Heart (tissue), 3 donors: Measurements from ENCODE around the genes OXSR1, SLC22A13 and ENTPD3.

- RAMPAGE, long total RNA, 2 experiments = no peak in any of the 2 experiments
Observed at GRCh38 chr3:37964266-37965255, 26.0 kb upstream of the VILL start.

- RAMPAGE, long total RNA, 2 experiments = no peak in any of the 2 experiments
Observed at GRCh38 chr3:38039848-38040499, 966 bp downstream of the DLEC1 start.

- RAMPAGE, long total RNA, 2 experiments = no peak in any of the 2 experiments
Observed at GRCh38 chr3:38141007-38142431, 3.1 kb downstream of the MYD88 start.

GRCh38 chr3:38165331-38166301 is at the start of gene OXSR1:
OXSR1 (plus strand) TSS chr3:38165537.
- RAMPAGE, long total RNA, 2 experiments = no peak in any of the 2 experiments

GRCh38 chr3:38265364-38266042 is at the start of gene SLC22A13:
SLC22A13 (plus strand) TSS chr3:38265812.
- RAMPAGE, long total RNA, 2 experiments = no peak in any of the 2 experiments

GRCh38 chr3:38406605-38407067 is 47.1 kb upstream of the ACVR2B start:
- RAMPAGE, long total RNA, 2 experiments = no peak in any of the 2 experiments

- RAMPAGE, long total RNA, 2 experiments = no peak in any of the 2 experiments
Observed at GRCh38 chr3:38455490-38455852, 1.8 kb downstream of the ACVR2B start.

DNA sequence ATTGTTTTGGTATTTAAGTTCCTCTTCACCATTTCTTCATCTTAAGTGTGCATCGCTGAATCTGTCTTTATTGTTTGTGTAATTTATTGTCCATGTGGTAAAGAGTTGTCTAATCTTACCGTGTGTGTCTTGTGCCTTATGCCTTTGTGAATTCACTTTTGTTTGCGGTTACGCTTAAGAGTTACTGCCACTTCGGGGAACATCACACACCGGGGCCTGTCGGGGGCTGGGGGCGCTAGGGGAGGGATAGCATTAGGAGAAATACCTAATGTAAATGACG is 773 bp downstream of the WDR48 start:
- RAMPAGE, long total RNA, 2 experiments = no peak in any of the 2 experiments

DNA sequence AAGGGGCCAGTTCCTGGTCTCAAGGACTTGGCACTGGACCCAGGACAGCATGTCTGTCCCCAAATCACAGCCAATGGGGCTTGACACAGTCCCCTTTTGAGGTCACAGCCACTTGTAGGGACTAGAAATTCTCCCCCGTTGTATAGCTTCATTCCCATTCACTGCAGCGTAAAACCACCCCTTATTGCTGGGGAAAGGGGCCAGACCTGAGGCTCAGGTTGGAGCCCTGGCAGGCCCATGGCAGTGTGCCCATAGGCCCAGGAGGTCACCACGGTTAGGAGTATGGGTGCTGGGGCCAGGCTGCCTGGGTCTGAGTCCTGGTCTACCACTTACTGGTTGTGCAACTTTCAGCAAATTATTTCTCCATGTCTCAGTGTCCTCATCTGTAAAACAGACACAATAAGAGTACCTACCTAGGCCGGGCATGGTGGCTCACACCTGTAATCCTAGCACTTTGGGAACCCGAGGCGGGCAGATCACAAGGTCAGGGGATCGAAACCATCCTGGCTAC is 18.0 kb downstream of the CSRNP1 start:
- RAMPAGE, long total RNA, 2 experiments = no peak in any of the 2 experiments

- RAMPAGE, long total RNA, 2 experiments = no peak in any of the 2 experiments
Observed at GRCh38 chr3:39191815-39192275, 550 bp downstream of the XIRP1 start.

DNA sequence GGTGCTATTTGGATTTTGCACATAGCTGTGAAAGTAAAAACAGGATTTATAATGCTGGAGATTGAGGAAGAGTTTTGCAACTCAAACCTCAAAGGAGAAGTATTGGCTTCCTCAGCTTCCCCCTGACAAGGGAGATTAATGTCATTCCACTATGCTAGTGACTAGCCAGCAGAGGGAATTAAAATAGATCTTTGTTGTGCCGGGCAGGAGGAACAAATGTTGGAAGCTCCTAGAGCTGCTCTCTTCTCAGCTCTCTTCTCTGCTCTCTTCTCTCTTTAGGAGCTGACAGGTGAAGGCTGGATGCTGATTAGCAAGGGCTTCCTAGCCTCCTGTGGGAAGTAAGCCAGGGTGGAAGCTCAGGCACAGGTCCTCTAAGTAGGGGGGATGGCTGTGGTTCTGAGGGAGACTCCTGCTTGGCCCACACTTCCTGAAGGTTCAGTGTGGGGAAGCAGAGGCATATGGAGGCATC is 29.6 kb downstream of the CX3CR1 start:
- RAMPAGE, long total RNA, 2 experiments = no peak in any of the 2 experiments

DNA sequence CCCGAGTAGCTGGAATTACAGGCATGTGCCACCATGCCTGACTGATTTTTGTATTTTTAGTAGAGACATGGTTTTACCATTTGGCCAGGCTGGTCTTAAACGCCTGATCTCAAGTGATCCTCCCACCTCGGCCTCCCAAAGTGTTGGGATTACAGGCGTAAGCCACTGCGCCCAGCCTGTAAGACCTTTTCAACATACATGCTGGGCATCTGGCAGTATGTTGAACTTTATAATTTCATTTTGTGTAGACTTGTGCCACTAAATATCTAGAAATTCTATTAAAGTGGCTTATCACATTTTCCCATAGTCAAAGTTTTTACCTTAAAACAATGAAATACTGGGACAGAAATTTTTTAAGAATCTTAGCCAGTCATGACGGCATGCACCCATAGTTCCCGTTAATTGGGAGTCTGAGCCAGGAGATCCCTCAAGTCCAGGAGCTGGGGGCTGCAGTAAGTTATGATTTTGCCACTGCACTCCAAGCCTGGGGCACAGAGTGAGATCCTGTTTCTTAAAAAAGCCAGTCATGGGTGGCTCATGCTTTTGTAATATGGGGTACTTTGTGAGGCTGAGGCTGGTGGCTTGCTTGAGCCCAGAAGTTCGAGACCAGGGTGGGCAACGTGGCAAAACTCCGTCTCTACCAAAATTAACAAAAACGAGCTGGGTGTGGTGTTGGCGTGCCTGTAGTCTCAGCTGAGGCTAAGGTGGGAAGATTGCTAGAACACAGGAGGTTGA is 3.0 kb downstream of the RPSA start:
- RAMPAGE, long total RNA, 2 experiments = no peak in any of the 2 experiments

DNA sequence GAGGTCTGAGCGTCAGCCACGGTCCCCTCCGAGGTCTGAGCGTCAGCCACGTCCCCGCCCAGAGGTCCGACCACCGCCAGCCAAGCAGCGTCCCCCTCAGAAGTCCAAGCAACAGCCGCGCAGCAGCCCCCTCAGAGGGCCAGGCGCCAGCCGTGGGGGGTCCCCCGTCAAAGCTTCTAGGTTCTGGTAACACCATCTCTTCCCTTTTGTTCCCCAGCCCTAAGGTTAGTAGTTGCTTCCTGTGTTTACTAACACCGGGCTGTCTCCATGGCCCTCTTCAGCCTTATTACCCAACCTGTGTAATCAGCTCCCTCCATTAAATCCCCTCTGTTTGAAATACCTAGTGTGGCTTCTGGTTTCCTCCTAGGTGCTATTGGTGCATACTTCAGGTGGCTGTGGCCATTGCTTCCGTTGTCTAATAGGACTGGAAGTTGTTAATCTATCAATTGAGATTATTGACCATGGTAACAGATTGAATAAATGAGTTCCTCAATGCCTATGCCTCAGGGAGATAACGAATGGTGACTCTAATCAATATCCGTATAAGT is 35.3 kb downstream of the MOBP start:
- RAMPAGE, long total RNA, 2 experiments = no peak in any of the 2 experiments

- RAMPAGE, long total RNA, 2 experiments = no peak in any of the 2 experiments
Observed at GRCh38 chr3:39808550-39808986, 841 bp upstream of the MYRIP start.

DNA sequence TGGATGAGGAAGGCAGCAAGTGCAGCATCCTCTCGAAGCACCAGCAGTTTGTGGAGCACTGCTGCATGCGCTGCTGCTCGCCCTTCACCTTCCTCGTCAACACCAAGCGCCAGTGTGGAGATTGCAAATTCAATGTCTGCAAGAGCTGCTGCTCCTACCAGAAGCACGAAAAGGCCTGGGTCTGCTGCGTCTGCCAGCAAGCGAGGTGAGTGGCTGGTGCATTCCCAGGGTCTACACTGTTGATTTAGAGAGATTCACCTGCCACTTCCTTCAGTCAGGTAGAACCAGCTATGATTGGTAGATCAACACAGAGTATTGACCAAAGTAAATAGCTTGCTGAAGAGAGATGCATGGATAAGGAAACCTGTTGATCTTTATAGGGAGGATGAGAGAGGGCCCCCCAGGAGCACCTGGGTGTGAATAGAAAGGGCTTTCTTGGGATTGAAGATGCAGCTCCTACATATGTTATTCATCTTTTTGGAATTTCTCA is 234.7 kb downstream of the MYRIP start:
- RAMPAGE, long total RNA, 2 experiments = no peak in any of the 2 experiments

DNA sequence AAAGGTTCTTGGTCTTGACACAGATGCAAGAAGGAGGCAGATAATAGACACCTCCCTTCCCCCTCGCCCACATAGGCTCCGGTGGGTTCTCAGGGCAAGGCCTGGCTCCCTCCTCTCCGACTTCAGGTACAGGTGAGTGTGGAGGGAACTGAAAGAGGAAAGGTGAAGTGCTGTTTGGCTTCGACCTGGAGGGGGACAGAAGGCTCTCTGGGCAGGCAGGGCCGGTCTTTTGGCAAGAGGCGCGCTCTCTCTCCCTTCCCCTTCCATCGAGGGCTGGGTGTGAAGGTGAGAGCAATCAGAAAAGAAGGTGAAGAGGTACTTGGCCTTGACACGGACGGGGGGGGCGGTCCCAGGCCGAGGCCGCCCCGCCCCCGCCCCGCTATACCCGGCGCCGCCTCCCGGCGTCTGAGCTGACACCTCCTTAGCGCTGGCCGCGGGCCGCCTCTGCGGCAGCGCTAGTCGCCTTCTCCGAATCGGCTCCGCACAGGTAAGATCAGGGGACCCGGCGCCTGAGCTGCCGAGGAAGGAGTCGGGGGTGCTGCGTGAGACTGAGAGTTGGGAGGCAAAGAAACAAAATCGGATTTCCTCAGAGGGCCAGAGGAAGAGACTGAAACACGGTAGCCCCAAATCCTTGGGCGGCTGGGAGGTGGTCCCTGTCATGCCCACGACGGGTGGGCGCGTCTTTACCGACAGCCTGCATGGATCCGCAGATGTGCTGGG is at the start of gene ENTPD3:
Gene ENTPD3 (plus strand): TSS at position 410 of the 720 bp plus-strand sequence.
- RAMPAGE, long total RNA, 2 experiments = no peak in any of the 2 experiments

- RAMPAGE, long total RNA, 2 experiments = no peak in any of the 2 experiments
Observed at GRCh38 chr3:40621979-40622308, 97.2 kb downstream of the ZNF621 start.

DNA sequence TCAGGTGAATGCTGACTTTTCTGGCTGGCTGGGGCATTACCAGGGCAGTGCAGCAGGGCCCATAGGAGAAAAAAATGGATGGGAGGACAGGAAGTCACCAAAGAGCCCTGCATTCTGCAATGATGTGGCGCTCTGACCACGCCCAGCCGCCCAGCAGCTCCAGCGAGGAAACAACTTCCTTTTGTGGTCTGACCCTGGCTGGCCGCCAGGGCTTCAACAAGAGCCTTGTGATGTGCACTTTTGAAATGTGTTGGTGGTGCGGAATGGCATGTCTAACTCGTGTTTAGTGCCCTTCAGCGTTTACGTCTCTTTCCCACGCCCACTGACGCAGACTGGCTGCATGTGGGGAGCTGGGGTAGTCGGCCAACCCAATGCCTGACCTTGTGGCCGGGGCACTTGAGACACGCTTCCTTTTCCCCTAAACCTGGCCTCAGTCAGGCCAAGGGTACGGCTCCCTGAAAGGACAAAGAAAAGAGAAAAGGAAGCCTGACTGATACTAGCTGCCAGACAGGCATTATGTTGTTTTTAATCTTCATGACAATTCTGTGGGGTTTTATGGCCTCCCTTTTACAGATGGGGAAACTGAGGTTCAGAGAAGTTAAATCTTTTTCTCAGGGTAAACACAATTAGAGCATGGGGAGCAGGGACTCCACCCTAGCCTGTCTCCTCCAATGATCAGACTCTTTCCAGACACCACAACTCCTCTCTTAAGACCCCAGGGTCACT is 81.8 kb upstream of the CTNNB1 start:
- RAMPAGE, long total RNA, 2 experiments = no peak in any of the 2 experiments

- RAMPAGE, long total RNA, 2 experiments = no peak in any of the 2 experiments
Observed at GRCh38 chr3:41159834-41160166, 39.5 kb upstream of the CTNNB1 start.

- RAMPAGE, long total RNA, 2 experiments = no peak in any of the 2 experiments
Observed at GRCh38 chr3:41201699-41201967, 2.3 kb downstream of the CTNNB1 start.